ENCODE results near the genes CCDC9B, IVD and SPINT1.

- PRO-cap = no peak
Observed at GRCh38 chr15:39590290-39590692, 9.4 kb downstream of the THBS1 start.

DNA sequence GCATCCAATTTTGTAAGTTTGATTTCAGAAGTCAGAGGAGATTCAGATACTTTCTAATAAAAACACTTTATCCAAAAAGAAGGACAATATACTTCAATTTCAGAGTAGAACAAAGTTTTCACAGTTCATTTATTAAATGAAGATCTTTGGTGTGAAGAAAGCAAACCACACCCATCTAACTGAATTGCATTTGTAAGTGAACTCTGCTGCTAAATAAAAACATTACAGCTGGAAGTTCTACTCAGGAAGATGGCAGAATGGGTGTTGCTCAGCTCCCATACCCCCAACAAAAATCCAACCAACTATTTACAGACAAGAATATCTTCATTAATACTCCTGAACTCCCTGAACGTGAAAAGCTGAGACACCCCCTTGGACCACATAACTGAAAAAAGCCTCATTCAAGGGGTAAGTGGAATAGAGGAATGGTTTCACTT lies 27.6 kb downstream of the THBS1 start:
- PRO-cap = no peak

DNA sequence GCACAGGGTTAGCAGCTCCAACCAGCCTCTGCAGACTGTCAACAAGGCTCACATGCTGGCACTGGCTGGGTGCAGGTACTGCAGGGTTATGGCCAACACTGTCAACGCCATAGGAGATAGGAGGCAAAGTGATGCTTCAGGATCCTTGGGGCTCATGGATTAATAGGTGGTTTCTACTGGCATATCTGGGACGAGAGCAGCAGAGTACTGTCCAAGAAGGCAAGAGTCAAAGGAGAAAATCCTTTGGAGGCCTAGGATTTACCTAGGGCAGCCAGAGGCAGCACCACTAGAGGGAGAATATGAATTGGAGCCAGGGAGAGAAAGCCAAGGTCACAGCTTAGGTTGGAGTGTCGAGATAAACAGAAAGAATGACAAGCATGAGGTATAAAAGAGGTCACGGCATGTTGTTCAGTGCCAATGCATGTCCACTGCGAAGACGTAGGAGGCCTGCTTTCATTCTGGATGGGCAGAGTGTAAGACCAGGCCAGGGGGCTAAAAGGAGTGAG lies 47.1 kb downstream of the THBS1 start:
- PRO-cap = no peak

- PRO-cap = no peak
Observed at GRCh38 chr15:39698731-39699367, 83.8 kb downstream of the FSIP1 start.

GRCh38 chr15:40032034-40032805 lies 6.8 kb downstream of the SRP14 start:
- PRO-cap = no peak

DNA sequence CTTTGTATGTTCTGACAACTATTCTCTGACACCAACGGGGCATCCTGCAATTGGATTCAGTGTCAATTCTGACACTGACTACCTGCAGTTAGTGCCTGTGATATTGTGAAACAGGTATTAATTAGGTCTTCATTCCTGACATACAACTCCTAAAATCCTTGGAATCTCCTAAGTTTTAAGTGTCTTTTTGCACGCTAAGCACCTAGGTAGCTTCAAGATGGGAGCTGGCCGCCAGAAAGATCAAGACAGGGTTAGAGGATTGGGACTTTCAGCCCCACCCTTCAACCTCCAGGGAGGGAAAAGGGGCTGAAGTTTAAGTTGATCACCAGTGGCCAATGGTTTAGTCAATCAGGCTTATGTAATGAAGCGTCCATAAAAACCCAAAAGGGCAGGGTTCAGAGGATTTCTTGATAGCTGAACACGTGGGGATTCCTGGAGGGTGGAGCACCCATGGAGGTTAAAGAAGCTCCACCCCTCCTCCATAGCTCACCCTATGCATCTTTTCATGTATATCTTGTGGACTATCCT lies 12.6 kb upstream of the SRP14 start:
- PRO-cap = no peak

- PRO-cap = no peak
Observed at GRCh38 chr15:40053112-40053433, 14.1 kb upstream of the SRP14 start.

DNA sequence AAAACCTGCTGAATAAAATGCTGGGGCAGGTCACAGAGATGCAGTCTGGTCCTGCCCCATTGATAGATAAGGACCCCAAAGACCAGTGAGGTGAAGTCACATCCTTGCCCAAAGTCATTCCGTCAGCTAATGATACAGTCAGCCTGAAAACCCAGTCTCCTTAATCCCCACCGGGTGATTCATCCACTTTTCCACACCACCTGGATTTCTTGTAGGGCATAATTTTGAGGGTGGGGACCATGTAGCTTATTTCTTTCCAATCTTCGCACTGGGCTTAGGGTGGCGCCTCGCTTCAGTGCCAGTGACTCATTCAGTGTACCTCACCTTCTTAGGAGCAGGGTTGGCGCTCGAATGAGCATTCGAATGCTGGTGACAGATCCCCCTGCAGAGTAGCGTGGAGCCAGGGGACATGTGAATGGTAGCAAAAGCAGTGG lies 24.1 kb downstream of the BMF start:
- PRO-cap = no peak

- PRO-cap = no peak
Observed at GRCh38 chr15:40239996-40240860, 1.4 kb downstream of the PAK6 start.

DNA sequence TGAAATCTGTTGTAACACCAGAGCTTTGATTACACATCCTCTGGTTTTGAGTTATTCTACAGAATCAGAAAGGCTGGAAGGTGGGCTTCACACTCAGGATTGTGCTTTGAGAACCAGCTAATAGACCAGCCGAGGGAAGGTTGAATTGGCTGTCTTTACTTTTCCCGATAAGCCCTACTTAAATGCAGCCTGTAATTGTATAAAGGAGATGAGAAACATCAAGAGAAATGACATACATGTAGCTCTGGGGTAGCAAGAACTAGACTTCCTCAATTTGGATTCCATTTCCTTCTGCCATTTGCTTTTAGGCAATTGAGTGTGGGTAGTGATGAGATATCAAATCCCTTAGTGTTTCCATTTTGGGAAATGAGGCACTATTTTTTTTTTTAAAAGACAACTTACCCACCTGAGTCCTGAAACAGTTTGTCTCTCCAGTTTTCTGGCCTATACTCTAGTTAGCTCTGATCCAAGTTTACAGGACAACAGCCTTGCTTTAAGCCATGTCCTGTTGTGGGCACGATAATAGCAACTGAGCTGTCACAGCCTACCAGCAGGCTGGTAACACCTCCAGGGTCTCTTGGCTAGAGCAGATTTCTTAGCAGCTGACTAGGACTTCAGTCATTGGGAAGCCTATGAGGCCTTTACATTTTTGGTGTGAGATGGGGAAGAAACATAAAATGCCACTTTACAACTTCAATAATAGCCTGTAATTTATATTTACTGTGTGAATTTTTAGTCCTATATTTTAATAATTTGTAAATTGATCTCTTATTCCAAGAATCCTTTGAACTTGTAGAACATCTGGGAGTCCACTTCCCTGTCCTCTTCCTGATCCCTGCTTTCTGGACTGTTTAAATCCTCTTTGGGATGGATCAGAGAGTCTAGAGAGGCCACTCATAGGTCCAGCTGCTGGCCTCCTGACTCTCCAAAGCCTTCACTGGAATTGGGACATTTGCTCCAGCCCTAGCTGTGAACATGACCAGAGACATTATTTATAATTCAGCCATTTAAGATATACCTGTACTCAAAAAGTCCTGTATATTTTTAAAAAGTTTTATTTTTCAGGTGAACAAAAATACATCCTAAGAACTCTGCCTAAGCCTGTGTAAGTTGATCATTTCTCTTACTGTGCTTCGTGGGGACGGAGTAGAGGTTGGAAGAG lies 2.5 kb downstream of the INAFM2 start:
- PRO-cap = no peak

DNA sequence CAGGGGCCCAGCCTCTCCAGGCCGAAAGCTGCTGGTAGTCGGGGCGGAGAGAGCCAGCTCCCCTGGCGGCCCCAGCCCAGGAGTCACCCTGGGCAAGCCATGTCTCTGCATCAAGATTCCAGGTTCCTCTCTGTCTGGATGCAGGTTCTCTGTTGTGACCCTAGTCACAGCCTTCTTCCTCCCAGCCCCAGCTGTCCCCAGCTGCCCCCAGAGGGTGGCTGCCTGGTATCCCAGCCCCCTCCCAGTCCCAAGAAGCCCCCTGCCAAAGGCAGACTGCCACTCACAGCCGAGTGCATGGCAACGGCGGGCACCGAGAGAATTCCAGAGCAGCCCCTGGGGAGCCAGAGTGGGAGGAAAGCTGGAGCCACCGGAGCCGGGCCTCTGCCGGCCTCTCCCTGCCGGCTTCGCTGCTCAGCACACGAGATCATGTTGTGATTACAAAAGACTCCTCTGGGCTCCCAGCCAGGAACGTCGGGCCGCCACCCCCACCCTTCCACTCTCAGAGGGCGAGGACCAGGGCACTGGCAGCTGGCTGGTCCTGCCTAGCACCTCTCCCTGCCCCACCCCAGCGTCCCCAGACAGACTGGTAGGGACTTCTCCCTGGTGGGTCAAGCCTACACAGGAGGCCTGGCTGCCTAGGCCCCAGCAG lies at the start of gene CCDC9B:
Gene CCDC9B, minus strand, starts transcription at position 416 of the 649 bp plus-strand sequence.
- PRO-cap = no peak

DNA sequence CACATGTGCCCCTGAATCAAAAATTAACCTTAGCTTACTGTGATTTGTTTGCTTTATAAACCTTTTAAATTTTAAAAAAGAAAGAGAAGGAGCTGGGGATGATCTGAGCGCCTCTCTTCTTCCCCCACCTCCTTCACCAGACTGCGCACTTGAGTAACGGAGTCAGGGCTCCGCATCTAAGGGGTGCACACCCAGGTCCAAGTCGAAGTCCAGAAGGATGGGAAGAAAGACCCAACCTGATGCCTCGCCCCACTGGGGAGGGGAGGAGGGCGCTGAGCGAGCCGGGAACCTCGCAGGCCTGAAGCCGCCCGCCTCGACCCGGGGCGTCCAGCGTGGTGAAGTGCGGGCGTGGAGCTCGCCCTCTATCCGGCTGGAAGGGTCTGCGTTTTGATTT lies 437 bp upstream of the DISP2 start:
- PRO-cap = no peak

DNA sequence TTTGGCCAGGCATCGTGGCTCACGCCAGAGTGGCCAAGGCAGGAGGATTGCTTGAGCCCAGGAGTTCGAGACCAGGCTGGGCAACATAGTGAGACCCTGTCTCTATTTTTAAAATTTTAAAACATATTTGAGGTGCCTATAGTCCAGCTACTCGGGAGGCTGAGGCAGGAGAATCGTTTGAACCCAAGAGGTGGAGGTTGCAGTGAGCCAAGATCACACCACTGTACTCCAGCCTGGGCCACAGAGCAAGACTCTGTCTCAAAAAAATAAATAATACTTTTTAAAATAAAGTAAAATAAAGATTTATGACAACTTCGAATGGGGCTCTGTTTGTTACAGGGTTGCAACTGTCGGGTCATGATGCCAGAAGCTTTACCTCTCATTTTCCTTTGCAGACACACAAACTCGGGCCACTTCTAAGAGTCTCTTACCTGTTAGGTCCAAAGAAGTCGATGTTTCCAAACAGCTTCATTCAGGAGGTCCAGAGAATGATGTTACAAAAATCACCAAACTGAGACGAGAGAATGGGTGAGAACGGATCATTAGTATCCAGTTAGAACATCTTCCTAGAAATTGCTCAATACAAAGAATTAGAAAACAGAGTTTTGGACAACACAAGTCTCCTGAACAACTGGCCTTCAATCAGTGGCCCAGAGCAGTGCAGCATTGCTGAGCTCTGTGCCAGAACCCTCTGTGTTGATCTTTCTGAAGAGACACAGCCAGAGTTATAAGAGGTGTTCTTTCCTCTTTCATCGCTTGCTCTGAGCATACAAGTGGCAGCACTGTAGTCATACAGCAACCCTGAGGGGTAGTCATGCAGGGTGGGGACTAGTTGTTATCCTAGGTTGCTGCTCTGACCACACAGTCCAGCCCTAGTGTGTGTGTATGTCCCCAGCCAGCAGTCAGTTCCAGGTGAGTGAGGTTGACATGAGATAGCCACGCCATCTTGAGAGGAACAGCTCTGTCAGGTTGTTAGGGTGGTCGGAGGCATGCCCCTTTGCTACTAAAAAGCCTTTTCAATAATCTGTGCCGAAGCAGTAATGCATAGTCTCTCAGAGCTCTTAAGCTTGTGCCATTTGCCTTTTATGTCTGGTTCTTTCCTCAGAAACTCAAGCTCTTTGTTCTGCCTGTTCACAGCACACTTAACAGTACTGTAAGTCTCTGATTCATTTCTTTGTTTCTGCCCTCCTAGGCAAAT lies 3.8 kb downstream of the KNSTRN start:
- PRO-cap = no peak

- PRO-cap = bidirectional peak, plus-strand start at chr15:40405612, minus-strand start at chr15:40405593; bidirectional peak, plus-strand start at chr15:40405824, minus-strand start at chr15:40405666
Observed at GRCh38 chr15:40405460-40406001, at the start of gene IVD. Gene IVD, plus strand, starts transcription at chr15:40405795.

DNA sequence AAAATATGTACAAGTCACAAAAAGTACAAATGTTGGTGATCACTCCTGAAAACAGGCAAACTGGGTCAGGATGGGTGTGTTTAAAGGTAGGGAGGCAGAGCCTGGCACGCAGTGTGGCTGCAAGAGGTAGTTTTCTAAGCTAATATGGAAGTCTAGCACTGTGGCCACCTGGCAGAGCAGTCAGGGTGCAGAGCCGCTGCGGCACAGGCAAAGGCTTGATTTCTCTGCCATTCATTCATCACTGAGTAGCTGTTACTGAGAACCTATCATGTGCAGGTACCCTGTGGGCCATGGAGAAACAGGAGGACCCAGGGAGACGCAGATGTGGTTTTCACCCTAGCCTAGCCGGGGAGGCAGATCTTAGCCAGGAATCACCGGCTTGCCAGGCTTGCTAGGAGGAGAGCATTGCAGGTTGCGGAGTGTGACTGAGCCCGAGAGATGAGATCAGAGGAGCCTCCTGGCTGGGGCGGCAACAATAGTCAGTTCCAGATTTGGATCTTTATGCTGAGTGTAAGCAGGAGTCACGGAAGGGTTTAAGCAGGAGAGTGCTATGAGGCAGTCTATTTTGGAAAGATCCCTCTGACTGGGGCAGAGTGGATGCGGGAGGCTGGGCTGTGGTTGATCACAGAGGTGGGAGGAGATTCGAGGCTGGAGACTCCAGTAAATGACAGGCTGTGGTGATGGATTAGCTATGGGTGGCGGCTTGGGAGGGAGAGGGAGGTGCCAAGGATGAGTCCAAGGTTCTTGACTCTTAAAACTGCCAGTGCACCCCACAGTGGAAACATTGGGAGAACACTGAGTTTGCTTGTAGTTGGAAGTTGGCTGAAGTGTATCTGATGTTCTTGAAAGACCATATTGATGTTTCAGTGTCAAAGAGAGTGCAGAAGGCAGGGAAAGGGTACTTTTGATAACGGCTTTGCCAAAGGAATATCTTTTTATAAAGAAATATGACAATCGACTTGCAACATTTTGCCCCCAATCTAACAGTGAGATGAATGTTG lies 10.5 kb upstream of the BAHD1 start:
- PRO-cap = no peak

GRCh38 chr15:40471306-40472398 lies 868 bp downstream of the CHST14 start:
- PRO-cap = bidirectional peak, plus-strand start at chr15:40471920, minus-strand start at chr15:40471938

GRCh38 chr15:40486201-40486709 lies 15.5 kb downstream of the CHST14 start:
- PRO-cap = no peak

- PRO-cap = no peak
Observed at GRCh38 chr15:40744209-40744599, 10.8 kb downstream of the RMDN3 start.

DNA sequence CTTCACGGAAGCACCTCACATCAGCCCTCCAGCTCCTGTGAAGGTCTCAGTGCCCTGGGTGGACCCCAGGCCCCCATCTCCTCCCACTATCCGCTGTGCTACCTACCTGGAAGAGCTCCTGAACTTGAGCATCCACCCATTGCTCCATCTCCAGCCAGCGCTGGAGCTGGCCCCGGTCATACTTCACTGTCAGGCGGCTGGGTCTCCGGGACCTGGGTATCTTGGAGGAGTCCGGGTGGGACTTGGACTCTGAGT lies 300 bp downstream of the PPP1R14D start:
- PRO-cap = no peak

DNA sequence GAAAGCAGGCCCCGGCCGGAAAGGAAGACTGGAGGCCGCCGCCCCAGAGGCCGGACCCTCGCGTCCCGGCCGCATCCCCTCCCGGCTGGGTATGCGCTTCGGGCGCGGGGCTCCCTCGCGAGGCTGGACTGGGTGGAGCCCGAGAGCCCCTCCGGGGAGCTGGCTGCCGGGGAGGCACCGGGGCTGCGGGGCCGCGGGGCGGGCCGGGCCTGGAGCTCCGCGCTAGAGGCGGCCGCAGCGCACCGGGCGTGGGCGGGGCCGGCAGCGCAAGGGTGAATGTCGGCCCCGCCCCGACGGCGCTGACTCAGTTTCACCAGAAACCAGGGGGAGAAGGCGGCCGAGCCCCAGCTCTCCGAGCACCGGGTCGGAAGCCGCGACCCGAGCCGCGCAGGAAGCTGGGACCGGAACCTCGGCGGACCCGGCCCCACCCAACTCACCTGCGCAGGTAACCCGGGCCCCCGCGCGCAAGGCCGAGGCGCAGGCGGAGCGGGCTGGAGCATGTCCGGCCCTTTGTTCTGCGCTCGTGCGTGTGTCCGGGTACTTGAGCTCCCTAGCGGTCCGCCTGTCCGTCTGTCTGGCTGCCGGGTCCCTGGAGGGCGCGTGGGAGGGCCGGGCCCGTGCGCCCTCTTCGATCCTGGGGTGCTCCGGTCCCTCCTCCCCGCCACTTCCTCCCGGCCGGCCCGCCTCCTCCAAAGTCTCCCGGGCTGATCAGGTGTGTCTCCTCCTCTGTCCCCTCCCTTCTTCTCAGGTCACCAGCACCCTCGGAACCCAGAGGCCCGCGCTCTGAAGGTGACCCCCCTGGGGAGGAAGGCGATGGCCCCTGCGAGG lies at the start of gene SPINT1:
Gene SPINT1, plus strand, starts transcription at position 307 of the 828 bp plus-strand sequence.
- PRO-cap = bidirectional peak, plus-strand start at position 307 of the sequence, minus-strand start at position 93 of the sequence; bidirectional peak, plus-strand start at position 467 of the sequence, minus-strand start at position 531 of the sequence; bidirectional peak, plus-strand start at position 738 of the sequence, minus-strand start at position 701 of the sequence

Data from H9 (cell line).